Right atrium auricular region (tissue), 2 donors: ENCODE measurements around the gene PAXIP1.

GRCh38 chr7:152463520-152463892, 27.7 kb upstream of the KMT2C start:
- PRO-cap = bidirectional peak, plus-strand start at chr7:152464089, minus-strand start at chr7:152463638
- RAMPAGE, long total RNA, 2 experiments = no peak in any of the 2 experiments

DNA sequence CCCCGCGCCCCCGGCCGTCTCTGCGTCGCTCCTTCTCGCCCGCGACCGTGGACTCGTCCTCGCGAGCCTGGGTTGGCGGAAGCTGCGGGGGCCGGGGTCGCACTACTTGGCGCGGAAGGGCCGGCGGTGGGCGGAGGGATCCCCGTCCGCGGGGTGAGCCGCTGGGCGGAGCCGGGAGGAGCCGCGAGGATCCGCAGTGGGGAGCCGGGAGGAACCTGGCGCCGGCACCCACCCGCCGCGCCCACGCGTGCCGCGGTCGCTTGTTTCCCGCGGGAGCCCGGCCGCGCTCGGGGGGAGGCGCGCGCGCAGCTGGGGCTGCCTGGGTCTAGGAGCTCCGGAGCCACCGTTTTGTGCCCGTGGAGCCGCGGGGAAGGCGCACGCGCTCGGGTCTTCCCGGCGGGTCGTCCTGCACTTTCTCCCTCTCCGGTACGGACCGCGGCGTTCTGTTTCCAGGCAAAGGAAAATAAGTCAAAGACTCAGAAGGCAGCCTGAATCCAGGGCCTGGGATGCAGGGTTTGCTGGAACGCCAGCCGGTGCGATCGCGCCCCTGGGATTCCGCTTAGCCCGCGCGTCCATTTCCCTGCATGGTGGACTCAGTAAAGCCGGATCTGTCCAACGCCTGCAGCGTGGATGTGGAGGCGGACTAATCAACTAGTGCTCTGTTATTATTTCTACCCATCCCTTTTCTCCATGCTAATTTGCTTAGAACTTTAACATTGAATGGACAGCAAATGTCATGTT, 28.8 kb upstream of the KMT2C start:
- PRO-cap = bidirectional peak, plus-strand start at position 186 of the sequence, minus-strand start at position 55 of the sequence
- RAMPAGE, long total RNA, 2 experiments = no peak in any of the 2 experiments

GRCh38 chr7:152933061-152933473, 173.5 kb downstream of the ACTR3B start:
- PRO-cap = no peak
- RAMPAGE, long total RNA, 2 experiments = no peak in any of the 2 experiments

DNA sequence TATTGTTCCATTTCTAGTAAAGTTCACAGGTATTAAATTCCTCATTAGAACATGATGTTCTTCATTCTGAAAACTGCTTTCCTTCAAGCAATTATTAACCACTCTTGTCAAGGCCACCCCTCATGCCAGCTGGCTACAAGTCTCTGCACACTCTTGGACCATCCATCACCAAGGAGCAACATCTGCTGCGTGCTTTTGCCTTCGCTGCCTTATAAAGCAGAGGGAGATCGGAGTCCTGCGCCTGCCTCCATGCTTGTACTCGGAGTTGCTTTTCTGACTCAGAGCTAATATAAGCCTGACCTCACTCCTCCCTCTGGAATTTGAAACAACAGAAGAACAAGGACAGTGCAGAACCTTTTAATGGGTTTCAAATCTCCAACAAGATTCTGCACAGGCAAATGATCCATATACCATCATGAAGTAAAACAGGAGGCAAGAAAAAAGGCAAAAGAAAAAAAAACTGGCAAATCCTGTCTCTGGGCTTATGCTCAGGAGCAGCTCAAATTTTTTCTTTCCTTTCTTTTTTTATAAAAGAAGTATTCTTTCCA, 529.8 kb upstream of the DPP6 start:
- PRO-cap = no peak
- RAMPAGE, long total RNA, 2 experiments = no peak in any of the 2 experiments

DNA sequence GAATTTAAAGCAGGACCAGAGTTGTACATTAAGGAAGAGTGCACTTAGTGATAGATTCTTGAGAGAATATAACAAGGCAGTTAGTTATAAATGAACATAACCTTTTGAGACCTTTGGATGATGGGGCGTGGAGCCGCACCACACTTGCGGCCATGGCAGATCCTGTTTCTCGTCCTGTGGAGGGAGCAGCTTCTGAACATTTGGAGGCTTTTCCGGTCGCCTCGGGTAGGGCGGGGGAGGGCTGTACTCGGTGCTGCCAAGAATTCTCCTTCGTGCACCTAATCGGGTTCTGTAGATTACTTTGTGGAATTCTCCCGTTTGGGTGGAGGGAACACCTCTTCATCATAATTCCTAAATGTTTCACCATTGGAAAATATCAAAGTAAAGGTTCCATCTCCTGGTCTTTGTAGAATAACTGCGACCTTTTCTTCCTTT, 321.5 kb downstream of the PAXIP1 start:
- PRO-cap = no peak
- RAMPAGE, long total RNA, 2 experiments = no peak in any of the 2 experiments

- PRO-cap = no peak
- RAMPAGE, long total RNA, 2 experiments = no peak in any of the 2 experiments
Measured at GRCh38 chr7:154845061-154845482, 157.9 kb downstream of the PAXIP1 start.

- PRO-cap = no peak
- RAMPAGE, long total RNA, 2 experiments = no peak in any of the 2 experiments
Measured at GRCh38 chr7:155000340-155001050, 2.4 kb downstream of the PAXIP1 start.

DNA sequence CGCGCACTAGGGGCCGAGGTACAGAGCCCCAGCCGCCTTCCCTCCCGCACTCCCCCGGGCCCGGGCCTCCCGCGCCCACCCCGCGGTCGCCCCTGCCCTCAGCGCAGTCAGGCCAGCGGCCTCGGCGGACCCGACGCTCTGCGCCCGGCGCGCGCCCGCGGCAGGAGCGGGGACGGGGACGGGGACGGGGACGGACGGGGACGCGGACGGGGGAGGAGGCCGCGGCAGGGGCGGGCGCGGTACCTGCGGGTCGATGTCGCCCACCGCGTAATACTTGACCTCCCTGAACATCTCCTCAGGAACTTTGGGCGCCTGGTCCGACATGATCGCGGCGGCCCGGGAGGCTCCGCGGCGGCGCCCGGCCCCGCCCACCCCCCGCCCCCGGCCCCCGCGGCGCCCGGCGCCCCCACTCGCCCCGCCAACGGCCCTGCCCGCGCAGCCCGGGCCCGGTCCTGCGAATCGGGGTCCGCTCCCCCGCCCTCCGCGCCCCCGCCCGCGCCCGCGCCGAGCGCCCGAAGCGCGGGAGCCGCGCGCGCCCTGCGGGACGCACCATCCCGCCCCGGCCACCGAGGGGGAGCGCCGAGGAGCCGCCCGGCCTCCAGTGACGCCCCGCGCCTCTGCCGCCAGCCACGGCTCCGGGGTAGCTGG, at the start of gene PAXIP1:
TSS of gene PAXIP1 (minus strand) at position 519 of the 648 bp plus-strand sequence.
- PRO-cap = bidirectional peak, plus-strand start at position 205 of the sequence, minus-strand start at position 140 of the sequence; unidirectional peak, minus-strand start at position 454 of the sequence; bidirectional peak, plus-strand start outside the sequence, minus-strand start at position 482 of the sequence
- RAMPAGE, long total RNA, 2 experiments = start-site peak on the minus strand in 1 of 2 experiments, centred at position 333 of the sequence, 68 reads per replicate

GRCh38 chr7:155273574-155273950, 24.1 kb upstream of the INSIG1 start:
- PRO-cap = no peak
- RAMPAGE, long total RNA, 2 experiments = no peak in any of the 2 experiments

GRCh38 chr7:155590992-155591675, 44.8 kb upstream of the CNPY1 start:
- PRO-cap = no peak
- RAMPAGE, long total RNA, 2 experiments = no peak in any of the 2 experiments

DNA sequence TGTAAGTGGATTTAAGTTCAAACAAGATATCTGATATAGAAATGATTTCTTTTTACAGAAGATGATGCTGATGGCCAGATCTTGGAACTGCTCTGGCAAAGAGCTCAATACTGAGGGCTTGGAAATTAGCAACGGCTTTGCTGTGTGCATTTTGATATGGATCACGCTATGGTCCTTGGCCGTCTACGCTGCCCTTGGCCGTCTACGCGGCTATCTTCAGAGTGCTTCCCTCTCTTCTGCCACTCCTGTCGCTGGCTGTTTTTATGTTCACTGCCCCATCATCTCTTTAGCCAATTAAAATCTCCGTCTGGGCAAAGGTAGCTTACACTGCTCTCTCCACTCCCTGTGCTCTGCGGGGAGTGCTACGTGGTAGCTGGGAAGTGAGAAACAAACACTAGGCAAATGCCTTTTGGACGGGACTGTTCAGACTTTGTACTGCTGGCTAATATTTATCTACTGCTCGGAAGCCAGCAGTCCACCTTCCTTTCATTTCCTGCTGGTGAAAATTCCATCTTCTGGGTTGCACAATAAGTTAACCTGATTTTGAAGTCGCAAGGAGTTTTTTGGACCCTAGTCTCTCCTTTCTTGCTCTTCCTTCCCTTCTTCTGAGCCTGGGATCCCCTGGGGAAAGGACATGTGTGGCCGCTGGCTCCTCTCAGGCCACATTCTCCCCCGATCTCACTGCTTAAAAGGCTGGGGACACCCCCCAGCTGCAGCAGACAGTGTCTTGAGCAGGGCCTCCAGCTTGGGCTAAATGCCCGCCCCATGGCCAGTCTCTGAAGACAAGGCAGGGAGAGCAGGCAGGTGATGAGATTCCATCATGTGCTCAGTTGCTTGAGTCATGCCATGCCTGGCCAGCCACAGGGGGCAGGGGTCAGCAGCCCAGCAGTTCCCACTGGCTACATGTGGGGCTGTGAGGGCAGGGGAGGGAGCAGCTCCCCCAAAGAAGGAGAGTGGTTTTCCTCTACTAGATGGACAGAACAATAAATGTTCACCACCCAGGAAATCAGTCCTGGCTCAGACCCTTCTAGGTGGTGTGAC, 25.6 kb upstream of the RBM33 start:
- PRO-cap = no peak
- RAMPAGE, long total RNA, 2 experiments = no peak in any of the 2 experiments

- PRO-cap = no peak
- RAMPAGE, long total RNA, 2 experiments = no peak in any of the 2 experiments
Measured at GRCh38 chr7:155678421-155678882, 34.0 kb downstream of the RBM33 start.

- PRO-cap = no peak
- RAMPAGE, long total RNA, 2 experiments = no peak in any of the 2 experiments
Measured at GRCh38 chr7:155731244-155731684, 81.0 kb downstream of the SHH start.

DNA sequence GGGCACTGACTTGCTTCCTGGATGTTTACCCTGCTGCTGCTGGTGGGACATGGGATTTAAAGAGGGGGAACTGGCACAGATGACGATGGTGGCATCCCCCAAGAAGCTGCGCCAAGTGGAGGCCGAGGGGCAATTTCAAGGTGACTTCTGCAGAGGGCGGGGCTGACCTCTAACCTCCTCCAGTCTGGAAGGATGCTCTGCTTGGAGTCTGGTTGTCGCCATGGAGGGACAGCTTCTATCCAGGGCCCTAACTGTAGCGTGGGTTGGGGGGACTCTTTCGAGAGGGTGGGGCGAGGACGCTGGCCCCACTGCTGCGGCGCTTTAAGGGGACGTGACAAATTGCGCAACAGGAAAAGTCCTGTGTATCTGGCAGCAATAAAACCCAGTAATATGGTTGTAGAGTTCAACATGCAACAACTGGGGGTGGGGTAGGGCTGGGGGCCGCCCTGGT, 4.6 kb downstream of the SHH start:
- PRO-cap = no peak
- RAMPAGE, long total RNA, 2 experiments = no peak in any of the 2 experiments

DNA sequence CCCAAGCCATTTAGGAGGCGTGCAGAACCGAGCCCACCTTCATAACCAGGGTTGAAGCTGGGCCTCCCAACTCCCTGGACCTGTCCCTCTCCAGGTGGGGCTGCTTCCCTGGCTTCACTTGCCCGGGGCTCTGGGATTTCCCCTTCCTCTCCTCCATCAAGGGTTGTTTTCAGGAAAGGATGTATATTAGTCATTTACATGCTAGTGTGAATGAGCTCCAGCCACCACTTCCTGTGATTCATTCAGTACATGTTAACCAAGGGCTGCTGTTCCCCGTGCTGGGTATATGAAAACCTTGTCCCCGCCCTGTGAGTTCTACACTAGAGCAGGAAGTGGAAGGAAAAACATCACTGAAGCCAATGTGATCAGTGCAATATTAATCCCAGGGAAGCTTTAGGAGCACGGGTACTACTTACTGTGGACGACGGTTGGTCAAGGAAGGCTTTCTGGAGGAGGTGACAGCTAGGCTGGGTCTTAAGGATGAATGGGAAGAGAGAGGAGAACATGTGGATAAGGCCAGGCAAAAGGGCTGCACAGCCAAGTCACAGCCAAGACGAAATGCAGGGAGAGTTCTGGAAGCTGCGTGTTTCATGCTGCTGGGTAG, 150.1 kb upstream of the SHH start:
- PRO-cap = no peak
- RAMPAGE, long total RNA, 2 experiments = no peak in any of the 2 experiments

- PRO-cap = no peak
- RAMPAGE, long total RNA, 2 experiments = no peak in any of the 2 experiments
Measured at GRCh38 chr7:156516138-156517164, 124.1 kb upstream of the RNF32 start.

DNA sequence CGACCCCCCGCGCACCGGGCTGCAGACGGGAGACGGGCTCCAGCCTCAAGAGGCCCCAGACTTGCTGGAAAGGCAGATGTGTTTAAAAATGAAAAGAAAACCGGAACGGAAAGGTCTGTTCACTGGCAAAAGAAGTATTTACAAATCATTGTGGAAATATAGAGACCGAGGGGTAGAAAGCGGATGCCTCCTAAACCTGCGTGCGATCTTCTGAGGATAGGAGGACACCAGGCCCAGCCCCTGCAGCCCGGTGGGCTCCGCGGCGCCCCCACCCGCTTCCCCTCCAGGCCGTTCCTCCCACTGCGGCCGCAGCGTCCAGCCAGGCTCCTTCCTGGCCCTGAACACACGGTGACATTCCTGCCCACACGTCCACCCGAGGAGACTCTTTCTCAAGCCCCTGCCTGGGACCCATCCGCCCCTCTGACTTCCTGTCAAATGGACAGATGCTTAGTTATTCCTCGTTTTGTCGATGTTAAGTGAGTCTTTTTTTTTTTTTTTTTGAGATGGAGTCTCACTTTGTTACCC, 32.5 kb upstream of the RNF32 start:
- PRO-cap = no peak
- RAMPAGE, long total RNA, 2 experiments = no peak in any of the 2 experiments

DNA sequence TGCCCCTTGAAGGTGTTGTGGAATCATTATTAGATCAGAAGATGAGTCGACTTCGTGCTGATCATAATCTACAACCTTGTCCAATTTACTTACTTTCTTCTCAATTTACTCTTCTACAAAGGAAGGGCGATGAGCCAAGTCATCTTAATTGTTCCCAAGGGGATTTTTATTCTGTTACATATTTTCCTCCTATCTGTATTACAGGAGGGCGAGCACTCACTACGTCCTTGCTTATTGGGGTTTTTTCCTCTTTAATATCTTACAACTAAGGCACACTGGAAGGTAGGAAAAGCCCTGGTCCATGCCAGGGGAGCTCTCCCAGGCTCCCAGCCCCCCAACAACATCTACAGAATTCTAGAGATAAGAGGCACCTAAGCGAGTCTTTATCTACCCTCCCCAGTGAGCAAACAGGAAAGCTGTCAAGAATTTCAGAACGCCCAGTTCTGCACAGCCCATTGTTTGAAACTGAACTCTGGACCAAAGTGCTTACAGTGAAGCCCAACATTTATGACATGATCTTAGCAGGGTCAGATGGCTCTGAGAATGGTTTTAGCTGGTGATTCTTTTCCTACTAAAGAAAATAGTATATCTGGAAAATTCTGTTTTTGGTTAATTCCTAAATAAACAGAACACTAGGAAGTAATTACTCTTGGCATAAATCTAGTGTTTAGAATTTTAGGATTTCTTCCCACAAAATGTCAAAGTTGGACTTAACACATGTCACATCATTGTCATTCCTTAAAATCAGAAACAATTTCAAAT, 31.6 kb upstream of the RNF32 start:
- PRO-cap = bidirectional peak, plus-strand start at position 504 of the sequence, minus-strand start at position 356 of the sequence
- RAMPAGE, long total RNA, 2 experiments = no peak in any of the 2 experiments

DNA sequence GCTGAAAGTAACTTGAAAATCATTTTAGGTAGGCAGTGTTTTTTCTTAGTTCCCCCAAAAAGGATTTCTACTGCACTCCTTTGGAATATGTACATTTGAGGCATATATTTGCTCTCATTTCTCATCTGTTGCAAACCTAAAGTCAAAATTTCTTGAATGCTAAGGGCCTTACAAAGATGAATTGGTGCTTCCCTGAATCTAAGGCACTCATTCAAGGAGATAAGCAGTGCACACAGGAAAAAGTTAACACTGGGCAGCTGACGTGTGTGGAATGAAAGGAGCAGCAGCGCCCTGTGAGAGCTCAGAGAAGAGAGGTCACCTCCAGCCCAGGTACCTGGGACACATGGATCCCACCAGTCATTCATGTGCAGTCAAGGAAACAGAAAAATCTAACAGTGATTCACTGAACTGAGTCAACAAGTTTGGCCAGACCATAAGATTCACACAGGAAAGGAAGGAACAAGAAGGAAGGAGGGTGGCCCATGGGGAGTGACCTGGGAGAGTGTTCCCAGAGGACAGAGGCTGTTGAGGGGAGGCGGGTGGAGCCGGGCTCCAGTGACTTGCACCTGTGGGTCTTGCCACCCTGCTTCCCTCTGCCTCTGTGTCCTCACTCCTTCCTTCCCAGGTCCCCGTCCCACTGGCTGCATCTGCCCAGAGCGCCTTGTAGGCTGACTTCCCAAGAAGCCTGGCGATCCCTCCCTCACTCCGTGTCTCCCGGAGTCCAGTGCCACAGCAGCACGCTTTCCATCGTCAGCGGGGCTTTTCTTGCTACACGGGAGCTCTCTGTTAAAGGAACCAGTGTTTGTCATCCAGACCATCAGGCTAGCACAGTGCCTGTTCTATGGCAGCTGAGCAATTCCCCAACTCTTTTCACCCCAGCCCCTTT, 27.6 kb downstream of the RNF32 start:
- PRO-cap = no peak
- RAMPAGE, long total RNA, 2 experiments = no peak in any of the 2 experiments

DNA sequence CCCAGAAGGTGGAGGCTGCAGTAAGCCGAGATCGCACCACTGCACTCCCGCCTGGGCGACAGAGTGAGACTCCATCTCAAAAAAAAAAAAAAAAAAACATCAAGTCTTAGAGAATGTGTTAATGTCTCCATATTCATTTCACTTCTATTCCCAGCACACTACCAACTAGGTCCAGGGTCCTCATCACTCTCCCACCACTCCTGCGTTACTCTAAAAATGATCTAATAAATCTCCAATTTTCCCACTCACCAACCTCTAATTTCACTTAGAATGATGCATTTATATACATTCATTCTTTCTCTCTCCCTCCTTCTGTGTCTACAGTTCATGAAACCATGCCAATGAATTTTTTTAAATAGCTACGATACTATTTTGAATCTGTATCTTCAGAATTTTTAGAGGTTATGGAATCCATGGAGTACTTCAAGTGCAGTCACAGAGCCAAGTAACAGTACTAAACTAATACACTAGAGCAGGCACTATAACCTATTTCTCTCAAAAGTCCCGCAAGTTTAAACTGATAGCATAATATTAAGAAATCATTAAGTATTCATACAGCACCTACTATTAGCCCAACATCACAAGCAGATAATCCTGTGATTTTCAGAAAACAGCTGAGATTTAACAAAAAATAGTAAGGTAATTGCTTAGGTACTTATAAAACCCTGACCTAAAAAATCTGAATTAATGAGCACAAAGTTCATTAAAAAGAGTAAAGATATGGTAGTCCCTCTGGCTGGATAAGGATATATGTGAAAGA, 57.2 kb downstream of the LMBR1 start:
- PRO-cap = no peak
- RAMPAGE, long total RNA, 2 experiments = no peak in any of the 2 experiments